Measurements from ENCODE around the gene H2AB2.

- RRBS, result no CpG with 5 or more reads among the region's 6 CpGs
Measured at GRCh38 chrX:154802104-154802531, 3.2 kb downstream of the MPP1 start.

DNA sequence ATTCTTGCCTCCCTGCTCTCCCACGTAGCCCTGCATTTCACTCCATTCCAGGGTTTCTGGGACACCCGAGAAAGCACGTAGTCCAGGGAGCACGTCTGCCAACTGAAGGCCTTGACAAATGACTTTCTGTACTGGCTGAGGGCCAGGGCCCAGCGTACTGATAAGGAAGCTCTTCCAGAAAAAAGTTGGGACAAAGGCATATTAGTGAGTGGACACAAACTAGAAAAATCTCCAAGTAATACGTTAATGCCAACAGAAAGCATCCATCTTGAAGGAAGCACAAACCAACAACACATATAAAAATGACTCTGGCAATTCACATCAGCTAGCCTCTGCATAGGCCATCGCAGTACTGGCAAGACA is 15.6 kb downstream of the F8 start:
- RRBS, result no CpG with 5 or more reads among the region's 7 CpGs

DNA sequence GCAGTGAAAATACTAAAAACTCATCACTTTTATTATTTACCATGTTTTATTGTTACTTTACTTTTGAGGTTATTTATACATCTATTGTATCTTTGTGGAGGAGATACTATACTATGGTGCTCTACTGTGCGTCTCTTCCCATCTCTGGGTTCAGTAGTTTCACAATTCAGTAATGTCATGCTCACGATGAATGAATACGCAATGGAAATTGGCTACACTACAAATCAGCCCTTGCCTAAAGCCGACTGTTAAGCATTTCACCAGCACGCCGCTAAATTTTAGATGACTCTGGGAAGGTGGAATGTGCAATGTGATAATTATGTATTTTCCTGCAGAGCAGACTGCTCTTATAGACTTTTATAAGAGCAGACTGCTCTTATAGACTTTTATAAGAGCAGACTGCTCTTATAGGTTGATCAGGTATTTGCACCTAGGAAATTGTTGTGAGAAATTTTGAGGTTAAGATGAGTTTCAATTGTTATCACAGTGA is 1.1 kb downstream of the FUNDC2 start:
- RRBS, result no CpG with 5 or more reads among the region's 6 CpGs

DNA sequence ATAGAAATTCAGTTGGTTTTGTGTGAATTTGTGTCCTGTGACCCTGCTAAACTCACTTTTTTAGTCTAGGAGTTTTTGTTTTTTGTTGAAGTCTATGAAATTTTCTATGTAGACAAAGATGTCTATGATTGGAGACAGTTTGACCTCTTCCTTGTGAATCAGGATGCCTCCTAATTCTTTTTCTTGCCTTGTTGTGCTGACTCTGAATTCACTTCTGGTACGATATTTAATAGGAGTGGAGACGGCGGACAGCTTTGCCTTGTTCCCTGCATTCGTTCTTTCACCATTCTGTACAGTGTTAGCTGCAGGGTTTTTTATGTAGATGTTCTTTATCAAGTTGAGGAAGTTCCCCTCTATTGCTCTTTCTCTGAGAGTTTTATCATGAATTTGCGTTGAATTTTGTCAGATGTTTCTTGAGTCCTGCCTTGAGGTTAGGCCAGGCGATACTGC is 21.0 kb downstream of the CMC4 start:
- RRBS, result no CpG with 5 or more reads among the region's 6 CpGs

GRCh38 chrX:155380429-155380924 is at the start of gene H2AB2:
H2AB2 (plus strand) TSS chrX:155380709.
- RRBS, result no CpG with 5 or more reads among the region's 34 CpGs

DNA sequence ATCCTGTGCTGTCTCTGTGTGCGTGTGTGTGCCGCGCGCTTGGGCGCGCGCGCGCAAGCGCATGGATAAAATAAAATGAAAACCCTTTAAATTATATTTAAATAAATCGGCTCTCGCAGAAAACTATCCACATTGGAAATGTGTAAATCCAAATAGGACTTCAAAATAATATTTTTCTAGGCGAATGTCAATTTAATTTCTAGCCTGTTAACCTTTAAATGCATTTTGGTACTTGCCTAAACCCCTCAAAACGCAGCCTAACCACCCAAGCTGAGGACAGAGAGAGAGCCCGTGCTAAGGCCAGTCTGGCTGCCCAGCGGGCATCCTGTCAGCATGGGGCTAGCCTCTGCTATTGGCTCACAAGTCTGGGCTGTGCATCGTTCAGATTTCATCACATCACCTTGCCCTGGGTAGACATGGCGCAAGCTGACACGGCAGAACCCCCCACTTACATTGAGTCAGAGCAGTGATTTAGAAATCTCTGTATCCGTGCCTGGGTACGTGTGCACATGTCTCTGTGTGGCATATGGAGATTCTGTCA is 112.9 kb upstream of the VAMP7 start:
- RRBS, result no CpG with 5 or more reads among the region's 21 CpGs